Measurements from ENCODE around the genes SELENOF, LRRC8C and ZNF326.

DNA sequence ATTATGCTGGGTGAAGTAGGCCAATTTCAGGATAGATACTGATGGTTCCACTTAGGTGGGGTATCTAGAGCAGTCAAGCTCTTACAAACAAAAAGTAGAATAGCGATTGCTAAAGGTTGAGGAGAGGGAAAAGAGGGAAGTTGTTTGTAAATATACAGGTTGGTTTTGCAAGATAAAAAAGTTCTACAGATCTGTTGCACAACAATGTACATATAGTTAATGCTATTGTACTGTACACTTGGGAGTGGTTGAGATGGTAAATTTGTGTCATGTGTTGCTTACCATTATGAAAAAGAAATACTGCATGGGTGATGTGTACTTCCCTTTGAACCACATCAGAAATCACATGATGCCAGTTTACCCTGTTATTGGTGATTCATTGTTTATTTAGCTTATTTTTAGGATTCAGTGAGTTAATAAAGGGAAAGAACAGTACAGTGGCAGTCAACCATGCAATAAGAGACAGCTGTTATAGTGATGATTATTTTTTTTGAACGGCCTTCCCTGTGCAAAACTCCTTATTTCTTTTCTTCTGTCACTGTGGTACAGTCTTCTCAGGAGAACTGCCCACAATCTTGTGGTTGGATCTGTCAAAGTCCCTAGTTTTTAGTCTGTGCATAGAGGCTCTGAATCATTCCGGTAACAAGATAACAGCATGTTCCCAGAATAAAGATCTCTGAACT, 84.0 kb downstream of the SH3GLB1 start:
- PRO-cap, 7 experiments: no peak in any of the 7 experiments

- PRO-cap, 7 experiments: peak in 7 of 7 experiments; most common plus-strand start chr1:86913611 (in 5); most common minus-strand start chr1:86914126 (in 5)
These were observed at the start of gene SELENOF for GRCh38 chr1:86913326-86914543. SELENOF (minus strand) TSS chr1:86914126.

DNA sequence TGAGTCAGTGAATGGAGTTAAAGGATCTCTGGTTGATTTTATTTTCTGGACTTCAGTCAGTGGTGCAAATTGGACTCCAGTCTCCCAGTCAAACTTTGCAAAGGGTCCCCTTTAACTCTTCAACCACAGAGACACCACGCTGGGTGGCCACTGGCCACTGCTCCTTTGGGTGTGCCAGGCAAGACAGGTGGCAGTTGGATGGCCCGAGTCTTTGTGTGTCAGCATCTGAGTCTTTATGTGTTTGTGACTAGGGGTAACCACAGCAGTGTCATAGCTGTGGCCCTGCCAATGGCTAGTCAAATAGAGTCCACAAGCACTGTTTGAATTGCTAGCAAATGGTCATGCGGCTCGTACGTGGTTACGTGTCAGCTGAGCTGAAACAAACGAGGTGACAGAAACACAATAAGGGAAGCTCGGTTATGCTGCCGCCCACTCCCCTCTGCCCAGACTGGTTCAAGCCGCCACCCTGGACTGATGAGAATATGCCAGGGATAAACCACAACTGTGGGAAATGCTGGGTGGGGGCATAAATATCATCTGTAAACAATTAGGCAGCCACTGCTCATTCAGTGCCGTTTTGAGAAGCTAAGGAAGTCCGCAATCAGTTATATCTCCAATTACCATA, 174.3 kb upstream of the LMO4 start:
- PRO-cap, 7 experiments: no peak in any of the 7 experiments

GRCh38 chr1:87330403-87330946, 1.8 kb downstream of the LMO4 start:
- PRO-cap, 7 experiments: no peak in any of the 7 experiments

- PRO-cap, 7 experiments: no peak in any of the 7 experiments
These were observed 3.4 kb downstream of the LMO4 start for GRCh38 chr1:87331919-87332553.

GRCh38 chr1:87528772-87529215, 200.1 kb downstream of the LMO4 start:
- PRO-cap, 7 experiments: no peak in any of the 7 experiments

- PRO-cap, 7 experiments: peak in 1 of 7 experiments; most common plus-strand start chr1:88683748 (in 1); most common minus-strand start chr1:88683691 (in 1)
These were observed 574 bp upstream of the PKN2 start for GRCh38 chr1:88683472-88683925.

GRCh38 chr1:89126965-89127729, 1.2 kb upstream of the GBP2 start:
- PRO-cap, 7 experiments: peak in 7 of 7 experiments; most common plus-strand start chr1:89127584 (in 3); most common minus-strand start chr1:89127429 (in 6)

GRCh38 chr1:89453233-89453730, 71.3 kb upstream of the LRRC8B start:
- PRO-cap, 7 experiments: no peak in any of the 7 experiments

DNA sequence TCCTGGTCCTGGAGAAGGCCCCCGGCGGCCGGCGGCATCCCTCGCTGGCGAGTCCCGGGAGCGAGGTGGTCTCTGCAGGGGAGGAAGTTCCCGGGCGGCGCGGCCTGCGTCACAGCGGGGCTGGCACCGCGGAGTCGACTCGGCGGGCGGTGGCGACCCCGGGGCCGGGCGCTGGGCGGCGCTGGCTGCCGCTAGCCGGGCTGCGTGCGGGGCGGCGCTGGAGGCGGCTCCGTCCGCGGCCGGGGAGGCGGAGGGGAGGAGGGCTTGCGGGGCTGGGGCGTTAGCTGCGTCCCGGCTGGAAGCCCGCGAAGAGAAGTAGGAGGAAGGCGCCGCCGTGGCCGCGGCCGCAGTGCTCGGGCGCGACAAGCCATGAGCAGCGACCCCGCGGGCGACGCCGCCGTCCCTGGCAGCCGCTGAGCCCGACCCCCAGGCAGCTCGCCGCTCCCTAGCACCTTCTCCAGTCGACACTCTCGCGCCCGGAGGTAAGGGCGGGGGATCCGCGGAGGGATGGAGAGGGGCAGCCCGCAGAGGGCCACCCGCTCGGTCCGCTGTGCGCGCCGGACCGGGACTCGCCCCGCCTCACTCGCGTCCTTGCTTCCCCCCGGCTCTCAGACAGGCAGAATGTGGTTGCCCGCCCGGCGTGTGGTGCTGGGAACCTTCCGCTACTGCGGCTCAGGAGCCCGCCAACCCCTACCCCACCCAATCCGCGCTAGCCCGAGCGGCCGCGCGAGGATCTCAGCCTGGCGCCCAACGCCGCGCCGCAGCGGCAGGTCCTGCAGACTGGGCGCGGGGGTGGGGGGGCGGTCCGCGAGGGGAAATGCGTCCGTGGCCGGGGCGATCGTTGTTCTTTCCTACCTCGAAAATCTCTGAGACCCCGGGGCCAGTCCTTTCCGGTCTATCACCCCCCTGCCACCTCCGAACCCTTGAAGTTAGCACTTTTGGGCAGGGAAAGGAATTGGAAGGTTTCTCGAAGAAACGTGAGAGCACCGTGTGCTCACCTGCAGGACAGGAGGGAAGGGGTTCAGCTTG, at the start of gene LRRC8C:
Gene LRRC8C, plus strand, starts transcription at position 280 of the 1,029 bp plus-strand sequence.
- PRO-cap, 7 experiments: peak in 7 of 7 experiments; most common plus-strand start position 702 of the sequence (in 7); most common minus-strand start position 625 of the sequence (in 7)

DNA sequence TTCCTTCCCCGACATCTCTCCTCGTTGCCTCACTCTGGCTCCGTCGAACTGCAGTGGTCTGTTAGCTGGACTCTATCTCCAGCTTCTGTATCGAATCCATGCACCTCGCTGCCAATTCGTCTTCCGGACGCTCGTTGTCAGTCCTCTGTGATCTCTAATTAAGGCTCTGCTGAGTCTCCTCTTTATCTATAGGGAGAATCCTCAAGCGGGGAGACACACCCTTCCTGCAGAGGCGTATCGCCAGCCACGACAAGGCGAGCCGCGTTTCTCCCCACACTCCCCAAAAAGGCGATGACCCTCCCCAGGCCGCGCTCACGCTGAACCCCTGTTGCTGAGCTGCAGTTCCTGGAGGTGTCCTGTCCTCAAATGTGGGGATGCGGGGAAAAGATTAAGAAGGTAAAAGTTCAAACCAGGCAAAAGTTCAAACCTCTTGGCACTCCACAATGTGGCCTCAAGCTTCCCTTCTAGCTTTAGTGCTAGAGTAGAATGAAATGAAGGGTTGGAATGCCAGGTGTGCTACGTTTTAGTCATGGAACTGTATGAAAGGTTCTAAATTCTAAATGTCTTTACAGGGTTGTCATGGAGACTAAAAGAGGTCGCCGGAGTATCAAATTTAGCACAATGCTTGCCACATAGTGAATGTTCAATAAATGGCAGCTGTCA, 57.4 kb upstream of the LRRC8D start:
- PRO-cap, 7 experiments: peak in 5 of 7 experiments; most common plus-strand start position 137 of the sequence (in 1); most common minus-strand start position 156 of the sequence (in 5)

- PRO-cap, 7 experiments: peak in 4 of 7 experiments; most common plus-strand start chr1:89856027 (in 3); most common minus-strand start chr1:89855693 (in 3)
These were observed 34.8 kb downstream of the LRRC8D start for GRCh38 chr1:89855607-89856127.

- PRO-cap, 7 experiments: peak in 3 of 7 experiments; most common plus-strand start chr1:89957267 (in 2)
These were observed 37.8 kb upstream of the ZNF326 start for GRCh38 chr1:89957007-89957682.

DNA sequence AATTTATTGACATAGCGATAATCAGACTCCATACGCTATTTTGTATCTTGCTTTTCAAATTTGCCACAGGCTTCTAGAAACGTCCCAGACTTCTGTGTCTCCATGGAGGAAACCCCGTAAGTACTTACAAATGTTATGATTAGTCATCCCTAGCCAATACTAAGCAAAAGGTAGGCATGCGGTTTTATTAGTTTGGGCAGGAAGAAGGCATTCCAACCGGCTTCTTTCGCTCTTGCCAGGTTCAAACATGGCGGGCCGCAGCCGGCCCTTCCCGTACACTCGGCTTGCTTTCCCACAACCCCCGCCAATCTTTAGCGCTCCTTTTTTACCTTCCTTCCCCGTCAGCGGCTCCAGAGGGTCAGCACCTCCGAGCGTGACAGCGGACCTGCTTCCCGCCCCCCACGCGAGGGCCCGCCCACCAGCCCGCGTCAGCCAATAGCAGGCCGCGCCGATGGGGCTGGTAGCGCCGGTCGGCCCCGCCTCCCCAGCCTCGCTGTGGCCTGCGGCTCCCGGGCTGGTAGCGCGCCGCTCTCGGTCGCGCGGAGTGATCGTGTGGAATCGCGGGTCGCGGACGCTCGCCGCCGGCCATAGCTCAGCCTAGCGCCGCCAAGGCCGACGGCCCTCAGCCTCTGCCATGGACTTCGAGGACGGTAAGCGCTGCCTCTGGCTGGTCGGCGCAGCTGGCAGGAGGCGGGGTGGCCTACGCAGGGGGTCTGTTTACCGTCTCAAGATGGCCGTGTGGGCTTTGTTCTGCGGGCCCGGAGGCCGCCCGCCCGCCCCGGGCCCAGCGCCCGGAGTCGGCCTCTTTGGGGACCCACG, at the start of gene ZNF326:
Gene ZNF326, plus strand, starts transcription at position 487 of the 819 bp plus-strand sequence.
- PRO-cap, 7 experiments: peak in 7 of 7 experiments; most common plus-strand start position 520 of the sequence (in 4); most common minus-strand start position 360 of the sequence (in 4)

DNA sequence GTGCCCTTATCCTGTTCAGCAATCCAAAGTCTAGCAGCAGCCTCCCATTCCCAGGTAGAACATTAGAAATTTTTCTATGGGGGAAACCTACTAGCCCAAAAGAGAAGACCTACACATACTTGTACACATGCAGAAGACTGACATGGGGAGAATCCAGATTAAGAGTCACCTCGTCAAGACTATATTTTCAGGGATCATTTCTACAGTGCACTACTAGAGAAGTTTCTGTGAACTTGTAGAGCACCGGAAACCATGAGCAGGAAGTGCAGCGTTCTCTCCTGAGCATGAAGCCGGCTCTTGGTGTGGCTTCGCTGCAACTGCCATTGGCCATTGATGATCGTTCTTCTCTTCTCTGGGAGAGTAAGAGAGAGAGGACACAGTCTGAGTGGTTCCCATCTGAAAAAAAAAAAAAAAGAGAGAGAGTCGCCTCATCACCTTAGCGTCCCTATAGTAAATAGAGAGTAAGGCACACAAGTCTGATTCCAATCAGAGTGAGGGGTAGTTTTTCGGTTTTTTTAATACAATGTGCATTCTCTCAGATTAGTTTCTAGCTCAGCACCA, 59.4 kb downstream of the BARHL2 start:
- PRO-cap, 7 experiments: peak in 2 of 7 experiments; most common plus-strand start position 176 of the sequence (in 2)

DNA sequence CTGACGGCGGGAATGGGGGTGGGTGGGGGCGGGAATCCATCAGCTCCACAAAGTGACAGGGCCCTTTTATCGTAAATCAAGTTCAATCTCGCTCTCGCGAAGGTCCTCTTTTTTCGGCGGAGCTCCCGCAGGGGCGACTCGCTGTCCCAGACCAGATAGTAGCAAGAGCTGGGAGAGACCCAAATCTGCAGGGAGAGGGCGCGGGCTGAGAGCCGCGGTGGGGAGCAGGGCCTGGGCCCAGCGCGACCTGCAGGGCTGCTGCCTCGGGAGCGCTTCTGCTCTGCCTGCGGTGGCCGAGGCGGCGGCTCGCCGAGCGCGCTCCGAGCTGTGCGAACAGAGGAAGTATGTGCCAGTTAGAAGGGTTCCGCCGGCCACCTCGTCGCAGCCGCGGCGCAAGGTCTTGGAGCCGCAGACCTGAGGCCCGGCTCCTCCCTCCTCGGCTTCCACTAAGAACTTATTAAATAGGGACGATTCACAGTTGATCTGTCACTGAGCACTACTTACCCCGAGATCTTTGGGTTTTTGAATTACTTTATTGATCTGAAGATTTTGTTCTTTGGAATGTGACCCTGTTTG, 10.2 kb downstream of the BARHL2 start:
- PRO-cap, 7 experiments: no peak in any of the 7 experiments

DNA sequence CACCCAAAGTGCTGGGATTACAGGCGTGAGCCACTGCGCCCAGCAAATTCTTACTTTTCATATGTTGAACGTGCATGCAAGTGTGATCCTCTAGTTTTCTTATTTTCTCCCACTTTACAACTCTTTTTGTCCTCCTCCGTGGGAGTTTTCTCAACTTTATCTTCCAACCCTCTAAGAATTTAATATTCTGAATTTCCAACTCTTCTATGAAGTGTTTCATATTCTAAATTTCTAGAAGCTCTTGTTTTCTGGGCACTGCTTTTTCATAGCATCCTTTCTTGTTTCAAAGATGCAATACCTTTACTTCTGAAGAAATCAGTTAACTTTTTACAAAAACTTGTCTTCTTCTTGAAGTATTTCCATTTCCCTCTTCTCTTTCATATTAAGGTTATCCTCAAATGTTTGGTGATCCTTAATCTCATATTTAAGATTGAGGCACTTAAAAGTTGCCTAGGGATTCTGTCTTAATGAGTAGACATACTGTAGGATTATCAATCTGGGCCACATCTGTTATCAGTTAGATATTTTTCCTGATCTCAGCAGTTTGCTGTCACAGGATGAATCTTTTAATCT, 14.3 kb downstream of the ZNF644 start:
- PRO-cap, 7 experiments: no peak in any of the 7 experiments

DNA sequence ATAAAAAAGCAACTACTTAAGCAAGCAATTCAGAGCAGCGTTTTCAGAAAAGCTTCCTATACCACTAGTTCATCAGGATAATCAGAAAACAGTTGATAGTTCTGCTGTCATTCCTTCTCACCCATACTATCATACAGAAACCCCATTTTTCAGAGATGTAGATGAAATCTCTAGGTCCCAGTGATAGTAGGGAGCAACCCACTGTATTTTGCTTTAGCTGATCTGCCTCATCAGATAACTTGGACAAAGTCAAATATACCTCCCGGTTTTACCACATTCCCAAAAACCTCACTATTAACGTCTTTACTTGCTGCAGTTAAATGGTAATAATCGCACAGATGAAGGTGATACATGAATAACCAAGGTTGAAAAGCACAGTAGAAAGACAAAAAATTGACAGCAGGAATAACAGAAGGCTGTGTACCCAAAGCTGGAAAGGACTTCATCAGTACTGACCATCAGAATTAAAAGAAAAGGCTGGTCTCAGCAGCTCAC, 13.3 kb downstream of the ZNF644 start:
- PRO-cap, 7 experiments: no peak in any of the 7 experiments

DNA sequence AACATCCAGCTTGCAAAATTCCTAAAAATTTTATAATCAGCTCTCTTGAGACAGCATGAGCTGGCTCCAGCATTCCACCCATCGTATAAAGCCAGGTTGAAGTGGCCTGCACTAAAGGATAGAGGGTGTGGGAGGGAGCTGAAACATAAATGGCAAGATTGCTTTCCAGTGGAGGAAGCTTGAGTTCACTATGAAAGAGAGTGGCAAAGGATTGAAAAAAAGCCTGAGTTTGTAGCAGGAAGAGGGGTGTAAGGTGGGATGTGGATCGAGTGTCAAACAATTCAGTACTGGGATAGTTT, 48.5 kb upstream of the ZNF644 start:
- PRO-cap, 7 experiments: no peak in any of the 7 experiments

DNA sequence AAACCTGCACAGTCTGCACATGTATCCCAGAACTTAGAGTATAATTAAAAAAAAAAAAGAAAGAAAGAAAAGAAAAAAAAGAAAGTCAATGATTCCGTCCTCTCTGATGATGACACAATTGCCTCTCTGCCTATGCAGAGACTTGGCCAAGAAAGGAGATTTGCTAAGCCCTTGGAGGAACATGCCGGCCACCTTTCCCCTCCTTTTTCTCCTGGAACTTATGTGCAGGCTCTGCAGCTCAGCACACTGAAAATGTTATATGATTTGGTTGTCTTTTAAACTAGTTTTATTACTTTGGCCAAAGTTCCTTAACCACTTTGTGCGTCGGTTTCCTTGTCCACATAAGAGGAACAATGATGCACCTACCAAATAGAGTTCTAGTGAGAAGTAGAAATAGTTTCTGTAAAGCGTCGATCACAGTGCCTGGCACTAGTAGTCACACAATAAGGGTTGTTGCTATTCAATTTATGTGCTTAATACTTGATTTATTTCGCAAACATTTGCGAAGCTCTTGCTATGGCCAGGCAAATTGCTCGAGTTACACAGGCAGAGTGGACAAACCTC, 111.5 kb upstream of the ZNF644 start:
- PRO-cap, 7 experiments: no peak in any of the 7 experiments

All from T-cell (primary cell).